Progenitor cell of endocrine pancreas (in vitro differentiated cells): ENCODE measurements around a stretch of chr15.

GRCh38 chr15:93088302-93088731 lies 694 bp downstream of the RGMA start:
- PRO-cap, result no peak

DNA sequence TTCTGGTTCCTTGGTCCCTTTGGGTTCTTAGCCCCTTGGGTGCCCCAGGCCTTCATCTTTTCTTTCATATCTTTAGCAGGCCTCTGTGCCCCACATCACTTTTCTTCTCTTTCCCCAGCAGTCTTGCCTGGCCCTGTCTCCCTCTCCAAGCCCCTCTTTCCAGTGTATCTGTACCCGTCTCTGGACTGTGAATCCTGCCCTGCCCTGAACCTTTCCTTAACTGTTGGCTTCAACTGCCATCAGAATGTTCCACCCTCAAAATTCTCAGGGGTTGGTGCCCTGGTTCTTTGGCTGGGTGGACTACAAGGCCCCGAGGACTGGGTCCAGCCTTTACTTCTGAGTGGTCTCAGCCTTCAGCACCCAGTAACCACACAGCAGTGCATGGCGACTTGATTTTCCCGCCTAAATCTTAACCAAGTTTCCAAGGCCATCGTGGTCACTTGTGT lies 333.4 kb upstream of the RGMA start:
- PRO-cap, result no peak

- PRO-cap, result no peak
Observed at GRCh38 chr15:93862677-93863270, 368.6 kb upstream of the MCTP2 start.

DNA sequence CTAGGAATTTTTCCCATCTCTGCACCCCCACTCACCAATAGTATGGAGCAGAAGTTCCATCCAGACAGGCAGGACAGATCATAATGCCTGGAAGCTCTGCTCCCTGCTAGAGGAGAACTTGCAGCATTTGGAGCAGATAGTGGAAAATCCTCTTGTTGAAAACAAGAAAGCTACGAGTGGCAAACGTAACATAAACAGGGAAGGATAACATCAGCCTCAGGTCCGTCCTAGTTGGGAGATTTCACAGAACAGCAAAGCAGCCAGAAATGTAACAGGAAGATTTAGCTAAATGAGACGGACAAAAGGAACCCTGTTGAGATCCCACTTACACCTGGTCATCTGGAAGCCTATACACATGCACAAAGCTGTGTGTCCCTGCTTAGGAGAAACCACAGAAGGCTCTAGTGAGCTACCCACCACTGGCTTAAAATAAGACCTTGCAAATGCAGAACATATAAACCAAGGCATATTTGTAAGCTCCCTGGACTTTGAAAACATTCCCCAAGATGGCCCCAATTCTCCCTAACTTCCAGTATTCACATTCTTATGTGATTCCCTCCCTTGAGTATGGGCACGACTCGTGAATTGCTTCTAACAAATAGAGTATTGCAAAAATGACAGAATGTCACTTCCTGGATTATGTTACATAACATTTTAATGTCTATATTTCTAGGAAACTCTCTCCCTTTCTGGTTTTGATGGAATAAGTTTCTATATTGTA lies 132.0 kb upstream of the MCTP2 start:
- PRO-cap, result no peak

DNA sequence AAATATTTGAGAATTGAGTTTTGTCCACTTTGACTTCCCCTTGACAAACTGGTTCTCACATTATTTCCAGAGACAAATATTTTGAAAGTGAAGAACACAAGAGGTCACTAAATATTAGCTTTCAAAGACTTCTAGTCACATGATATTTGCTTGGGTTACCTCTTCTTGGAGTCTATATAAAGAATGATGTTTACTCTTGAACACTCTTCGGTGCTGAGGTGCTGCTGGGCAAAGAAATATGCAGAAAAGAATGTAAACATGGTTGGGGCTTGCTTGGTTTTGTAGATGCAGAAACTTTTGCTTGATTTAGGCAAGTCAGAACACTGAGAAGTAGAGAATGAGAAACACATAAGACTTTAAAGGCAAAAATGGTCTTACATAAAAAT lies 120.6 kb upstream of the MCTP2 start:
- PRO-cap, result no peak

GRCh38 chr15:94306664-94307237 lies 75.4 kb downstream of the MCTP2 start:
- PRO-cap, result no peak

GRCh38 chr15:94325293-94325735 lies 94.0 kb downstream of the MCTP2 start:
- PRO-cap, result no peak

GRCh38 chr15:94855342-94856102 lies 624.2 kb downstream of the MCTP2 start:
- PRO-cap, result no peak

DNA sequence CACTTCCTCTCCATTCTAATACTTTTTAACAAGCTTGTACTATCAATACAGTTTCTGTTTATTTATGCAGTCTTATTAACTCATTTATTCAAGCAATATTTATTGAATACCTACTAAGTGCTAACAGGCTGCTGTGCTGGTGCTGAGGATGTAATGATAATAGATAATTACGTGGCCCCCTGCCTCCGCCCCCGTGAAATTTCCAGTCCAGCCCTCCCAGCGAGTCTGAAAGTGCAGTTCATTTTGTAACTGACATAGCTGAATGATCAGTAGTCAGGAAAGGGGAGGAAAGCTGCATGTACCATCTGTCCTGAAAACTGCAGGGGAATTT lies 736.7 kb downstream of the MCTP2 start:
- PRO-cap, result no peak

GRCh38 chr15:95365509-95366597 lies 964.6 kb upstream of the NR2F2 start:
- PRO-cap, result no peak

GRCh38 chr15:95458606-95459226 lies 871.8 kb upstream of the NR2F2 start:
- PRO-cap, result no peak

DNA sequence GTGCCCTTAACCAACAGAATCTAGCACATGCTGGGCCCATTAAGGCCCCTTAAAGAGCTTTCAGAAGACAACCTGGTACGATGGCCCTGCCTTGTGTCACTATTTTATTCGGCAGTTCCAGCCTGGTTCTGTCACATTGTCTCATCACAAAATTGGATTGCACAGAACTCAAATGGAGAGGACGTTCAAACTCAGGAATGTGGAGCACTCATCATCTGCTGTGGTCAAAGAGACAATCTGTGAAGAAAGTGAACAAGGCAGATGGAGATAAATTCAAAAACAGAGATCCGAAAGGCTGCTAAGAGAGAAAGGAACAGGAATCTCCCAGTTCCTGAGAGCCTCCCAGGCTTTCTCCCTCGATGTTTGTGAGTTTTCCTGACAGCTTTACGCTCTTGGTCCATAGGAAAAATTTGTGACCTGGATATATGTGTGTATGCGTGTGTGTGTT lies 852.9 kb upstream of the NR2F2 start:
- PRO-cap, result no peak

DNA sequence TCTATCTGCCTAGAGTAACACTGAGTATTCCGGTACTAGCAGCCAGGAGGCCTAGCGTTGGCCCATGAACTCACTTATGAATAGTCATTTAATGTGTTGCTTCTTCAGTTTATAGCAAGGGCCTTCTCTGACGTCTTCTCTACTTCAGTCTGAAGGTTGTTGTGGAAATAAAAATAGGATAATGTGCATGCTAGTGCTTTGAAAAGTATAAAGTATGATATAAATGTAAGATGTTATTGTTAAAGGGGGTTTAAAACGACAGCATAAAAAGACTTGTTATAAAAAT lies 851.1 kb upstream of the NR2F2 start:
- PRO-cap, result no peak

- PRO-cap, result no peak
Observed at GRCh38 chr15:95669014-95669675, 661.4 kb upstream of the NR2F2 start.

DNA sequence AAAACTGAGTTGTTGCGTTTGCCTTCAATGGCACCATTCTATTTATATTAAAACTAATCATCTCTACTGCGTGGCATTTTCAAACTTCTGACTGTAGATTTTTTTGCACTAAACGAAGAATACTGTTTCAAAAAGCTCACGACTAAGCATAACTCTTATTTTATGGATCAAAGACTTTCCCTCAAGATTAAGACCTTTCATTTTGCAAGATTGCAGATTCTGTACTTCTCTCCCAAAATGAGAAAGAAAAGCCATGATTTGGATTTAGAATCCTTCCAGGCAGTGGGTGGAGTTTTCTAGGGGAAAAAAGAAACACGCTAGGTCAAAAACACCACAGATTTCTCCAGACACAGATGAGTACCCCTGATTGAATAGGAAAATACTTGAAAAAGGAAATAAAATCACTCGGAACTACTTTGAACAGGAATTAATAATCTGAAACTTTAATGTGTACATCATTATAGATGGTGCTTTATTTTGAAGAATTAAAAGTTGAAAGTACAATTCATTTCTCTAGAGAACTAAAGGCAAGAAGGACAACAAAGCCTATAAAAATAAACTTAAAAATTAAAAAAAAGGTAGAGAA lies 617.1 kb upstream of the NR2F2 start:
- PRO-cap, result no peak

DNA sequence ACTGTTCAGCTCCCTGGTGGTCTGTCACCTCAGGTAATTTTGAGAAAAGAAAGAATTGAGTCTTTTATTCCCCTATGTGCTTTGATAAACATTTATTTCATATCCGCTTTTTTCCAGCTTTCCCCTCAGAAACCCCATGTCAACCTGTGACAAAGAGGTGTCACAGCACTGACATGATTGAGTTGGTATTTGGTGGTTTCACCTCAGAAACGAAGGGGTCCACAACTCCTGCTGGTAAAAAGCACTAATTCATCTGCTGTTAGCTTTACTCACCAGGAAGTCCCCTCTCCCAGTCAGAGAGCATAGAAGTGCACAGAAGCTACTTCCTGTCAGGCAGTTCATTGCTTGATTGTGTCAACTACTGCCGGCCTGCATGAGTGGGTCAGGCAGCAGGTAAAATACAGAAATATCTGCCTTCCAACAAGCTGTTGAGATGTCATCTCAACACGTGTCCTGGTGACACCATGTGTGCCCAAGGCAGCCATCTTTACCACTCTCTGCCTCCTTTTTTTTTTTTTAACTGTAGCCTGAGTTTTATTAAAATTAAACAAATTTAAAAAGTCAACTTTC lies 596.6 kb upstream of the NR2F2 start:
- PRO-cap, result no peak

GRCh38 chr15:95869822-95870455 lies 460.6 kb upstream of the NR2F2 start:
- PRO-cap, result no peak

GRCh38 chr15:96053206-96054393 lies 276.9 kb upstream of the NR2F2 start:
- PRO-cap, result no peak

DNA sequence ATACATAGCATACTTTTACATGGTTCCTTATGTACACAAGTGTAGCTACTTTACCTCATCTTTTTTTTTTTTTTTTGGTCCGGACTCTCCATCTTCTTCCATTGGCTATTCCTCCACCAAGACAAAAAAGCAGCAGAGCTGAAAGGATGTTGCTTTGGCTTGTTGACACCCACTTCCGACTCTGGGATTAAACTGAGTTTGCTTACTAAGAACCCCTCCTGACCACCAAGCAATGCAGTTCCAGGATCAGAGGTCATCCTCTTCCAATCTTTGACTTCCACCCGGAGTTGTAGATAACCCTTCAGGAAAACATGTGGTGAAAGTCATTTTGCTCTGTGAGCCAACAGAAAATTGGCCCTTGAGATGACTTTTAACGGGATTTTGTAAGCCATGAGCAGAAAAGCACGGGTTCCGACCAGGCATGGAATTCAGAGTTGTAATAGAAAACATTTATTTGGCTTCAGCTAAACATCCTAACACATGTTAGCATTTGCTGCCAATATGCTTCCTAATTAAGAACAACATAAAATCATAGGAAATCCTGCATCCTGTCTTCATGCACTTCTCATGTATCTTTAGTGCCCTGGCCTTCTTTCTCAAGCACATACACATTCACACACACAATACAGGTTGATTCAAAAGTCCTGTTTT lies 171.6 kb upstream of the NR2F2 start:
- PRO-cap, result no peak

- PRO-cap, result no peak
Observed at GRCh38 chr15:96322435-96323710, 7.6 kb upstream of the NR2F2 start.